Measurements from ENCODE around the genes BDH2, SGMS2 and CYP2U1.

- RRBS, result no CpG with 5 or more reads among the region's 10 CpGs
Observed at GRCh38 chr4:102819268-102820129, 7.9 kb downstream of the UBE2D3 start.

GRCh38 chr4:102824160-102824769 lies 3.1 kb downstream of the UBE2D3 start:
- RRBS, result no CpG with 5 or more reads among the region's 3 CpGs

DNA sequence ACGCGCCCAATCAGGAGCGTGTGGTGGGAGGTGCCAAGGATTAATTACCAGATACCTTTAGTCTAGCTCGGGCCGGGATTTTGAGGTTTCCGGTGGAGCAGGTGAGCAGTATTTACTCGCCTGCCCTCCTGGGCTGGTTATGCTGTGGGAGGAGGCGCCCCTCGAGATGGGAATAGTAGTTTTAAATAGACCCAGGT lies 764 bp upstream of the UBE2D3 start:
- RRBS, result no CpG with 5 or more reads among the region's 9 CpGs

- RRBS, result no CpG with 5 or more reads among the region's 4 CpGs
Observed at GRCh38 chr4:102828544-102828661, 1.1 kb upstream of the UBE2D3 start.

GRCh38 chr4:103099721-103100247 lies at the start of gene BDH2:
TSS of gene BDH2 (minus strand) at chr4:103099834.
- RRBS, result no CpG with 5 or more reads among the region's 9 CpGs

GRCh38 chr4:103256025-103256450 lies 57.9 kb upstream of the CENPE start:
- RRBS, result no CpG with 5 or more reads among the region's 17 CpGs

GRCh38 chr4:103424666-103425203 lies 226.6 kb upstream of the CENPE start:
- RRBS, result no CpG with 5 or more reads among the region's 2 CpGs

- RRBS, result no CpG with 5 or more reads among the region's 92 CpGs
Observed at GRCh38 chr4:104490747-104491912, 3.6 kb downstream of the CXXC4 start.

GRCh38 chr4:105553751-105554116 lies 1.3 kb downstream of the ARHGEF38 start:
- RRBS, result no CpG with 5 or more reads among the region's 3 CpGs

- RRBS, result no CpG with 5 or more reads among the region's 3 CpGs
Observed at GRCh38 chr4:105601178-105601861, 48.9 kb downstream of the ARHGEF38 start.

DNA sequence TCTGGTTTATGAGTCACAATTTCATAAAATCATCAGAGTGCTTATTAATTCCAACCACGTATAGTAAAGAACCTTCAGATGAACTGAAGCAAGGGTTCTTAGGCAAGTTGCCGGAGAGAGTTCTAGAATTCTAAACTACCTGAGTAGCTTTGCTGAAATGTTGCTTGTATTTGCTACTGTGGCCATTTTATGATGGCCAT lies 14.8 kb downstream of the NPNT start:
- RRBS, result no CpG with 5 or more reads among the region's 2 CpGs

DNA sequence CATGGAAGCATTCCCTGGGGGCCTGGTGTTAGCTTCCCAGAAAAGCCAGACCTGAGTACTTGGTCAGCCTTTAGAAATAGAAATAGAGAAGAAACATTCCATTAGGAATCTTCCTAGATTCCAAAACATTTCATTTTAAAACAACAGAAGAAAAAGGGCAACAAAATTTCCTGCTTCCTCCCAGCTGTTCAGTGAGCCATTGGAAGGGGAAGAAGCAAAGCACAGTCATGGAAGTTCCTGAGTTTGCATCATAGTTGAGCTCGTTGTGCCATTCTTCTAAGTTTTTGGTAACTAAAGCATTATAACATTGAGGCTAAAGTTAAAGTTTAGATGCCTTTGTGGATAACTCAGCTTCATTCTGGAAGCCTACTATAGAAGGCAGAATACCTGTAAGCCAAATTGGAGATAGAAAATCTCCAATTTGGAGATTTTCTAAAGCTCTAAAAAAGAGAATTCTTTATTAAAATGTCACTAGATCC lies 83.6 kb downstream of the NPNT start:
- RRBS, result no CpG with 5 or more reads among the region's 1 CpG

- RRBS, result no CpG with 5 or more reads among the region's 17 CpGs
Observed at GRCh38 chr4:106119691-106120239, 196.2 kb downstream of the TBCK start.

GRCh38 chr4:107034094-107034657 lies 1.9 kb downstream of the DKK2 start:
- RRBS, result 3% methylated on average over 3 of the region's 32 CpGs

DNA sequence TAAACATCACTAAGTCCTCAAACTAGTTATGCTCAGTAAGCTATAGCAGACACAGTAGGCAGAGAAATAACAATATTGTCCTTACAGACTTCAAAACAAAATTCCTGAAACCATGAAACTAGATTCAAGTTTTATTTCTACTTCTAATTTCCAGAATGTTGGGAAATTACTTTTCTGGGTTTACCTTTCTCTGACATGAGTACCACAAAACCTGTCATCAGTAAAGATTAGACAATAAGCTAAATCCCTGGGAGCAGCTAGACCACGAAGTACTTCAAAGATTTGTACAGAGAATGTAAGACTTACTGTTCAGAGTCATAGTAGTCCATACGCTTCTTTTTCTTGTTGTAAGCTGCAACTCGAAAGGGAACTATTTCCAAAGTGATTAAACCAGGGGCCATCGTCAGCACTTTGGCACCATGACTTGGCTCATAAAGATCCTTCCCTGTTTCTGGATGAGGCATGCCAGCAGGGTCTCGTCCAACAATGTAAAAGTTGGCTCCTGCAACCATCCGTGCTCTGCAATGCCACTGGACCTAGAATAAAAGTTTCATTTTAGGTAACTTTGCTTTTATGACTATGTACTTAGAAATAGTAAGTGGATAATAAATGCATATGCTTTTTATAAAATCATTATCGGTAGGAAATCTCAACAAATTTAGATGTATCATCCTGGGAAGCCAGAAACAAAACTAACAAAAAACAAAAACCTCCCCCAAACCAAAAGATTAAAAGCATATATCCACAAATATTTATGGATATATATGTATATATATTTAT lies 88.5 kb downstream of the PAPSS1 start:
- RRBS, result no CpG with 5 or more reads among the region's 7 CpGs

GRCh38 chr4:107824378-107825450 lies at the start of gene SGMS2:
TSS of gene SGMS2 (plus strand) at chr4:107824932.
- RRBS, result 2% methylated on average over 32 of the region's 94 CpGs

DNA sequence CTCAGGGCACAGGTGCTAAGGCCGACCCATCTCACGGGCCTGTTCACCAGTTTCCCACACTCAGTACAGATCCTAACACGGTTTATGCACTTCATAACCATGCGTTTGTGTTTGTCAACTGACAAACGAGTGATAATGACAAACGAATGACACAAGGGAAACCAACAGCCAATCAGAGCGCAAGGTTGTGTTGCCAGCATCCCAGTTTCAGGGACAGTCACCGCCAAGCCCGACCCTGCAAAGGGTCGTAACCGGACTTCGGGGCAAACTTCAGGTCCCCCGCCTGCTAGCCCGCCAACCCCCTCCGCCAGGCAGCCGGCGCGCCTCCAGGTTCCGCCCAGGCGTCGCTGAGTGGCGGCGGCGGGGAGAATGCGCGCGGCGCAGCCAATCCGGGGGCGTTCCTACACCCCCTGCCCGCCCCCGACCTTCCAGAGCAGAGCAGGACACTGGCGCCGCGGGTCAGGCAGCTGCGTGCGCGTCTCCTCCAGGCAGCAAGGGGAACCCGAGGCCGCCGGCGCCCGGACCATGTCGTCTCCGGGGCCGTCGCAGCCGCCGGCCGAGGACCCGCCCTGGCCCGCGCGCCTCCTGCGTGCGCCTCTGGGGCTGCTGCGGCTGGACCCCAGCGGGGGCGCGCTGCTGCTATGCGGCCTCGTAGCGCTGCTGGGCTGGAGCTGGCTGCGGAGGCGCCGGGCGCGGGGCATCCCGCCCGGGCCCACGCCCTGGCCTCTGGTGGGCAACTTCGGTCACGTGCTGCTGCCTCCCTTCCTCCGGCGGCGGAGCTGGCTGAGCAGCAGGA lies at the start of gene CYP2U1:
Gene CYP2U1 (plus strand): TSS at position 431 of the 796 bp plus-strand sequence.
- RRBS, result 2% methylated on average over 23 of the region's 76 CpGs

GRCh38 chr4:108009534-108010040 lies 19.9 kb downstream of the HADH start:
- RRBS, result no CpG with 5 or more reads among the region's 5 CpGs

Data from AG09309 (cell line).